Measurements from ENCODE around the genes TMEM45B, NFRKB and APLP2.

GRCh38 chr11:129815402-129816189 is at the start of gene TMEM45B:
TMEM45B (plus strand) TSS chr11:129815848.
- PRO-cap, result unidirectional peak, plus-strand start at chr11:129815850

- PRO-cap, result bidirectional peak, plus-strand start at chr11:129895678, minus-strand start at chr11:129895557
Measured at GRCh38 chr11:129895228-129896438, at the start of gene NFRKB. NFRKB (minus strand) TSS chr11:129895578.

- PRO-cap, result bidirectional peak, plus-strand start at chr11:130069894, minus-strand start at chr11:130069646; bidirectional peak, plus-strand start at chr11:130070287, minus-strand start at chr11:130070141
Measured at GRCh38 chr11:130069792-130070602, at the start of gene APLP2. APLP2 (plus strand) TSS chr11:130069894.

GRCh38 chr11:130133484-130133907 is 26.1 kb upstream of the ST14 start:
- PRO-cap, result no peak

DNA sequence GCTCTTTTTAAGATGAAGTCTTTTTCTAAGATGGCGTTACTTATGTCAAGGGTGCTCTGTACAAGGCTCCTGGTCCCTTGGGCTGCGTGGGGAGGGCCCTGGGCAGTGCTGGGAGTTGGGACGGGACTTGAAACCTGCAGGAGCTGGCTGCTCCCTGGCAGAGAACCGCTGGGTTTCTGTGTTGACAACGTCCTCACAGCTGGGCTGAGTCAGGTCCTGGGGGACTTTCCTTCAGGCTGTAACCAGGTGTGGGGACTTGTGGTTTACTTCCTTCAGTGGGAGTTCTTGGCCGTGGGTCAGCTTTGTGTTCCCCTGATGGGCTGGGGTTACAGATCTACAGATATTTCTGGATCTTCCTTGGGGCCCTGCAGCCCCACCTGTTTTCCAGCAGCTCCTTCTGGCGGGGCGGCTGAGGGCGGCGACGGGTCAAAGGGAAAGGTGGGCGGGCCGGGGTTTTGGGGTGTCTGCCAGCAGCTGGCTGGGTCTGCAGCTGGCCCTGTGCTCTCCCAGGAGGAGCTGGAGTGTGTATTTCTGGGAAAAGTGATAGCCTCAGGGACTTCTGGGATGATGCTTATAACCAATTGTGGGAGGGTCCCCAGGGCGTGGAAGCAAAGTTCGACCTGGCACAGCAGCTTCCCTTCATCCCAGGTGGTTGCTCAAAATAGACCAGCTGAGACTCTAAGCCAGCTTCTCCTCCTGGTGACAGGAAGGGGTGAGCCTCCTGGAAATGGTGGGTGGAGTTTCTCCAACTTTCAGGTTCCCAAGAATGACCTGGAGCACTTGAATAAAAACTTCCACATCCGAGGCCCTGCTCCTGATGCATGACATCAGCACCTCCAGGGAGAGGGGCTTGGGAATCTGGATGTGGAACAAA is 19.0 kb downstream of the ST14 start:
- PRO-cap, result no peak

DNA sequence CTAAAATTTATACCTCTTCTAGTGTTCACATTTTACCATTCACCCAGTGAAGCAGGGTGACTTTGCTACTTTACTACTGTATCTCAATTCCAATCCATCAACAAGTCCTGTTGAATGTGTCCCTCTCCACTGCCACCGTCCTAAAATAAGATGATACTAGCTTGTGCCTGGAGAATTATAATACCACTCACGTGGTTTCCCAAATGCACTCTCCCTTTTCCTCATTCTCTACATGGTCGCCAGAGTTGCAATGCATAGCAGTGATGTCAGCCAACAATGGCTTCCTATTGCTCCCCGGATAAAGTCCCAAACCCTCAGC is 4.0 kb upstream of the ZBTB44 start:
- PRO-cap, result no peak

GRCh38 chr11:130891149-130891768 is 25.0 kb downstream of the SNX19 start:
- PRO-cap, result no peak

DNA sequence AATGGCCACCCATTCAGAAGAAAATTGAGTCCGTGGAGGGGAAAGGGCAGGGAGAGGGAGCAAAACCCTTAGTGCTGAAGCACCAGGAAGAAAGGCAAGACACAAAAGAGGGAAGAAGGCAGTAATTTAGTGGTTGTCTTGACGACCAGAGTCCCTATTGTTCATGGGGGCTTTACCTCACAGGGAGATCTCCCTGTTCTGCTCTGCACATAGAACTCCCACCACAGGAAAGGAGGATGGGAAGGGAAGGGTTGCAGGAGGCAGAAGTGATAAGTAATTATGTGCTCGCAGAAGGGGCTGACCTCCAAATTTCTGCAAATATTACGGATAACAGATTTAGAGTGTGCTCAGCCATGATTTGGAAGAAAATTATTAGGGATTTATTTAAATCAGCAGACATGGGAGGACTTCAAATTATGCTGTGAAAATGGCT is 23.3 kb downstream of the SNX19 start:
- PRO-cap, result no peak

DNA sequence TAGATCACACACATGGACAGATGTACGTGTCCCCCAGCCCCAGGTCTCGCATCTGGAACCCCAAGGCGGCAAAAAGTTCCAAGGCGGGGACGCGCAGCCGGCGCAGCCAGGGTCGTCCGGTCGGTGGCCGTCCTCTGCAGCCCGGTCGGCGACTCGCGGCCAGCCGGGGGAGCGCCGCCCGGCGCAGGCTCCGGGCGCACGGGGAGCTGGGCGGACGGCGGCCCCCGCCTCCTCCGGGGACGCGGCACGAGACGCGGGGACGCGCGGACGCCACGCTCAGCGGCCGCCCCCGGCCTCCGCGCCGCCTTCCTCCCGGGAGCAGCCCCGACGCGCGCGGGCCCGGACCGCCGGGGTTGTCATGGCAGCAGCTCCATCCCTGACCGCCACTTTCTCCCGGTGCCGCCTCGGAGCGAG is 588.7 kb downstream of the OPCML start:
- PRO-cap, result no peak

GRCh38 chr11:133070339-133070651 is 462.0 kb downstream of the OPCML start:
- PRO-cap, result no peak

GRCh38 chr11:133697208-133697759 is 148.0 kb downstream of the SPATA19 start:
- PRO-cap, result no peak

GRCh38 chr11:133787618-133788323 is 57.5 kb downstream of the SPATA19 start:
- PRO-cap, result no peak

DNA sequence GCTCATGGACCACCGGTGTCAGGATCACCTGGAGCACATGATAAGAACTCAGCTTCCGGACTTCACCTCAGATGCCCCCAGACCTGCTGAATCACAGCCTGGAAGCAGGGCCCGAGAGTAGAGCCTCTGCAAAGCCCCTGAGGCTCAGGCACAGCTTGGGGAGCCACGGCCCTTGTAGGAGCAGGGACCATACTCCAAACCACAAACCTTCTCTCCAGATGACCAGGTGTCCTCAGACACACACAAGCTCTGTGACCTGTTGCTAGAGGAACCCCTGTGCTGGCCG is 13.9 kb upstream of the IGSF9B start:
- PRO-cap, result no peak

GRCh38 chr11:134039184-134039693 is 29.6 kb upstream of the JAM3 start:
- PRO-cap, result no peak

- PRO-cap, result no peak
Measured at GRCh38 chr11:134155860-134156419, 67.8 kb downstream of the NCAPD3 start.

DNA sequence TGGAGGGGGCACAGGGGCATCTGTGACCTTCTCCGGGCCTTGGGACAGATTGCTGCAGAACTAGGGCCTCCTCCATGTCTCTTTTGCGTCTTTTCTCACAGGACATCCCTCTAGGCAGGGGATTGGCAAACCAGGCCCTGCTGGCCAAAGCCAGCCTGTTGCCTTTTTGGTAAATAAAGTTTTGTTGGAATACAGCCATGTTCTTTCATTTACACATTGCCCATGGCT is 56.6 kb upstream of the B3GAT1 start:
- PRO-cap, result no peak